Penis (tissue), 1 donor: ENCODE measurements around a stretch of chr9.

GRCh38 chr9:89448129-89448916 is 49.6 kb downstream of the SEMA4D start:
- PRO-cap, result no peak

GRCh38 chr9:89456908-89457481 is 40.9 kb downstream of the SEMA4D start:
- PRO-cap, result no peak

DNA sequence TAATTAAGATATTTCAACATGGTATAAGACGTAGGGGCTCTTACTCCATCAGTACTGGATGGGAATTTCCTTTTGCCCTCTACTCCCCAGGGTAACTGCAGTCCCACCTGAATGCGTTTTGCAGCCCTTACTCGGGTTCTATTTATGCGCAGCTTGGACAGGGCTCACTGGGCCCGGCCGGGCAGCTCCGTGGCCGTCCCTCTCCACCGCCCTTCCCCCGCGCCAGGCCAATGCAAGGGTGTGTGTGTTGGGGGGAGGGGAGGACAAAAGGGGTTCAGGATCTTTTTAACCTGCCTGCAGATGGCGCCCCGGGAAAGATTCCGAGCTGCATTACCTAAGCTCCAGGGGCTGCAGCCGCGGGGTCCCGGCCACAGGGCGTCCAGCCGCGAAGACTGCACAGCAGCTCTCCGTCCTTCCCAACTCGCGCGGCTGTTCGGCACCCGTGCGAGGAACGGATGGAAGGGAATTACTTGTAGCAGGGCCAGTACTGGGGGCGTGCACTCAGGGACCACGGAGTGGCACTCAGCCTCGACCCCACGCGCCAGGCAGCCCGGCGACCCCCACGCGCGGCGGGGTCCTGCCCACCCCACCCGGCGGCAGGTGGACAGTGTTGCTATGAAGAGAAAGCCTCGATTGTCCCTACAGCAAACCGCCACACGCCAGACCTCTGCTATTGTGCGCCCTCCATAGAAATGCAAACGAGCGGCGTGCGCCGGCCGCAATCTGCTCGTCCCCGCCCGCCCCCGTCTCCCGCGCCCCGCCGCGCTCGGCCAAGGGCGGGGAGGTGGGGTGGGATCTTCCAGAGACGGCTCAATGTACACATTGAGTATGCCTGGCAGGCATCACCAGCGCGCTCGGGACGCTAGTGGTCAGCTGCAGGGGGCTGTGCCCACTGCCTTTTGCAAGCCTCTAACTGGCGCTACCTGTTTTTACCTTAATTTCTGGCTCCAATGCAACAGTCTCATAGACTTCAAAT is 909 bp upstream of the GADD45G start:
- PRO-cap, result no peak

GRCh38 chr9:89617824-89618378 is 13.1 kb downstream of the GADD45G start:
- PRO-cap, result no peak

- PRO-cap, result no peak
Observed at GRCh38 chr9:89621332-89622104, 16.7 kb downstream of the GADD45G start.

DNA sequence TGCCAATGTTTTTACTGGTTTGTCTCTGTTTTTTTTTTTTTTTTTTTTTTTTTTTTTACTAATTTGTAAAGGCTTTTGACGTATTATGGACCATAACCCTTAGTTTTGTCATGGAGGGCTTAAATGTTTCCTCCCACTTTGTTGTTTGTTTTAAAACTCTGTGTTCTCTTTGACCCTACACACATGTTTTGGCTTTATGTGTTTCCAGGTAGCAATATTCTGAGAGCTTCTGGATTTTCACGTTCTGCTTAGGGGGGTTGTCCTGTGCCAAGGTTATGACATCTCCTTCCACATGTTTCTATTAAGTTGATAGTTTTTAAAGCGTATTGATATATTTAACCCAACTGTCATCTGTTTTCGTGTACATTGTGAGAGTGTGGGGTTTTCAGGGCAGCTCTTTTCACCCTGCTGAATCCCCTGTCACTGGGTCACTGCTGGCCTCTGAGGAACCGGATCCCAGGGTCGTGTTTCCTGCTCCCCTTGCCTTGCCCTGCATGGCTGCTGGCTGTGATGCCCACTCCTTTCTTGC is 49.6 kb downstream of the GADD45G start:
- PRO-cap, result no peak

- PRO-cap, result no peak
Observed at GRCh38 chr9:89661187-89661928, 56.5 kb downstream of the GADD45G start.

- PRO-cap, result no peak
Observed at GRCh38 chr9:89759491-89760115, 154.8 kb downstream of the GADD45G start.

- PRO-cap, result no peak
Observed at GRCh38 chr9:89778447-89778820, 173.6 kb downstream of the GADD45G start.

DNA sequence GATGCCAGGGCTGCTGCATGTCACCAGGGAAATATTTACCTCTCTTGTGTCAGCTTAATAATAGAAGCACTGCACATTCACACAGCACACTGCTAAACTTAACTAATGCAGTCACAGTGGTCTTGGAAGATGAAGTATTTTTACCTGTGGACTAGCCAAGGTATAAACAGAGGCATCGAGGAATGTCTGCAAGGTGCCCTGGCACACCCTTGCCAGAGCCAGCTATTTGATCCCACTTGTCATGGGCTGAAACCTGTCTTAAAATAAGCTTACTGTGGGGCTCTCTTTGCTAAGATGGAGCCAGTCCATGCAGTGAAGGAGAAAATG is 281.7 kb downstream of the GADD45G start:
- PRO-cap, result no peak

GRCh38 chr9:89941994-89942309 is 337.1 kb downstream of the GADD45G start:
- PRO-cap, result no peak

GRCh38 chr9:90827529-90828108 is 26.0 kb downstream of the SYK start:
- PRO-cap, result no peak

DNA sequence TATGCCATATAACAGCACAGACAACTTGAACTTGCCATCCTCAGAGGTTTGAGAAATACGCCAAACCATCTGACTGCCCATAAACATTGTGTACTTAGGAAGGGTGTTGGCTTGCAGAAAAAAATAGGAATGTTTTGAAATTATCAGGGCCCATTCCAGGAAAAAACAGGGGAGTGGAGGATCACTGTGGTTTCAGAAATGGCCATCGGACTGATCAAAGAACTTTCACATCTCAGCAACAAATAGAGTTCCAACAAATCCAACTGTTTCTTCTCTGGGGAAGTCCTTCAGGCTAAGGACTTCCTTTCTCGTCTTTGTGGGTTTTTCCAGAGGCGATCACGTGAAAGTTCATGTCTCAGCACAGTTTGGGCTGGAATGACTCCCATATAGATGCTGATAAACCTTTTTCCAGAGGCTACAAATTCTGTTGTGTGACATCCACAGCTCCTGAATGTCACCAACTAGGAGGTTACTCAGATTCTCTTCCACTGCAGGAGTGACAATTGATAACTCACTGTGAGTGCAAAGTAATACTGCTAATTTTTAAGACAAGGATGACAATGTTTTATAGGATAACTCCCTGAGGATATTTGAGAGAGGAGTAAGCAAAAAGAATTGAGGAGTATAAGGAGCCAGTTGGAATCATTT is 259.3 kb downstream of the SYK start:
- PRO-cap, result no peak

GRCh38 chr9:91230196-91230910 is 131.4 kb downstream of the AUH start:
- PRO-cap, result no peak

DNA sequence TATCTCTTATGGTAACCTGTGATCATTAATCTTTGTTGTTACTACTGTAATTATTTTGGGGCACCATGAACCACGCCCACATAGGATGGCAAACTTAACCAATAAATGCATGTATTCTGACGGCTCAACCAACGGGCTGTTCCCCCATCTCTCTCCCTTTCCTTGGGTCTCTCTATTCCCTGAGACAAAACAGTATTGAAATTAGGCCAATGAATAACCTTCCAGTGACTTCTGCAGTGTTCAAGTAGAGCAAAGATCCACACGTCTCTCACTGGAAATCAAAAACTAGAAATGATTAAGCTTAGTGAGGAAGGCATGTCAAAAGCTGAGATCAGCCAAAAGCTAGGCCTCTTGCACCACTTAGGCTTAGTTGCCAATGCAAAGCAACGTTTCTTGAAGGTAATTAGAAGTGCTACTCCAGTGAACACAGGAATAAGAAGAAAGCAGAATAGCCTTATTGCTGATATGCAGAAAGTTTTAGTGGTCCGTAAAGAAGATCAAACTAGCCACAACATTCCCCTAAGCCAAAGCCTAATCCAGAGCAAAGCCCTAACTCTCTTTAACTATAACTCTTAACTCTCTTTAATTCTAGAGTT is 68.6 kb downstream of the AUH start:
- PRO-cap, result no peak

DNA sequence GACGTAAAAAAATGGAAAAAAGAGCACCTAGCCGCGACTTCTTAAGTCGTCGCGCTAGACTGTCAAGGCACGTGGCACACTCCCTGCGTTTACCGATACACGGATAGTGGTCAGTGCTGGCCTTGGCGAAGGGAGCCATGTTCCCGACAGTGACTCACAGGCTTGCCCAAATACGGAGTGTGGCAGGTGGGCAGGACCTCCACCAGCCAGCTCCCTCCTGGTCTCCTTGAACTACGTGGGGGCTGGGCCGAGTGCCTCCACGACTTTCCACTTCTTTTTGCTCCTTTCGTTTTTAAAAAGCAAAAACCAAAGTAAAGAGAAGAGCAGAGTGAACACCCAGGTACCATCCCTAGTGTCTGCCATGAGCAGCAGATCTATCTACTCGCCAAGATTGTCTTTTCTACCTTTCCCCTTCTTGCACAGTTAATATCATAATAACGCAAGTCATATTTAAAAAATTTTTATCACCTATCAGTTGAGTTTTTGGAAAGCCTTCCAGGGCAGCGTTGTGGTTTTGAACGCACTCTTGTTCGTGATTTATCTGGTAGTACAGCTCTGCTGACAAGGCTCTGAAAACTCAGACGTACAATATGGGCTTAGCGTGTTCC is 1.4 kb upstream of the NFIL3 start:
- PRO-cap, result no peak

DNA sequence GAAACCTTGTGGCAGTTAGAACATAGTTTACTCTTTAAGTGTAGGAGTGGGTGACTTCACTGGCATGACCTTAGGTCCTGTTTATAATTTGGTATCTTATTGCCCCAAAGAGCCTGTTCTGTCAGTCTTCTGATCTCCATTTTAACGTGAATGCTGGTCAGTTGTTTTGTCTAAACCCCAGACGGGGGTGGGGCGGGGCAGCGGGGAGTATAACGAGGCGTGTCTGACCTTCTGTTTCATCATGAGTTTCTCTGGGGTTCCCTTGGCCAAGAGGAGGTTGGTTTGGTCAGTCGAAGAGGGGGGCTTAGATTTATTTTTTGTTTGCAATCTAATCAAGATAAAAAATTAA is 77.1 kb upstream of the NFIL3 start:
- PRO-cap, result no peak

DNA sequence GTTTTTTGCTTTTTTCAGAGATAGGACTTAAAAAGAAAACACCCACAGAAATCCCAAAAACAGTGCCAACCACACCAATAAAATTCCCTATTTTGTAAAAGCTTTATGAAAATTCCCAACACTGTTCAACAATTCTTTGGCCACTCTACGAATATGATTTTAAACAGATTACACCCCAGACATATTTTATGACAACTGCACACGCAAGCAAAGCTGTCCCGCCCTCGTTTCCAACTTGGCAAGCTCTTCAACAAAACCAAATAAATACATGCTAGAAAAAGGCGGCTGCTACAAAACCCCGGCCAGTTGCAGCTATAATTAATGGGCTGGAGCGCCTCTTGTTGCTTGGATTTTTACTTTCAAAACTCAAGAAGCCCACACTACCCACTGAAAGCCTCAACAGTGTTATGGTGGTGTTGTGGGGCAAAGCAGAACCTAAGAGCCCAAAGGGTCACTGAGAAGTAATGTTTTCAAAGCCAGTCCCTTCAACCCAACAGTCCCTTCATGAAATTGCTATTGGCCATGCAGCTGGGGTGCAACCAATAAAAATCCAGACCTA is 4.3 kb downstream of the ROR2 start:
- PRO-cap, result no peak

DNA sequence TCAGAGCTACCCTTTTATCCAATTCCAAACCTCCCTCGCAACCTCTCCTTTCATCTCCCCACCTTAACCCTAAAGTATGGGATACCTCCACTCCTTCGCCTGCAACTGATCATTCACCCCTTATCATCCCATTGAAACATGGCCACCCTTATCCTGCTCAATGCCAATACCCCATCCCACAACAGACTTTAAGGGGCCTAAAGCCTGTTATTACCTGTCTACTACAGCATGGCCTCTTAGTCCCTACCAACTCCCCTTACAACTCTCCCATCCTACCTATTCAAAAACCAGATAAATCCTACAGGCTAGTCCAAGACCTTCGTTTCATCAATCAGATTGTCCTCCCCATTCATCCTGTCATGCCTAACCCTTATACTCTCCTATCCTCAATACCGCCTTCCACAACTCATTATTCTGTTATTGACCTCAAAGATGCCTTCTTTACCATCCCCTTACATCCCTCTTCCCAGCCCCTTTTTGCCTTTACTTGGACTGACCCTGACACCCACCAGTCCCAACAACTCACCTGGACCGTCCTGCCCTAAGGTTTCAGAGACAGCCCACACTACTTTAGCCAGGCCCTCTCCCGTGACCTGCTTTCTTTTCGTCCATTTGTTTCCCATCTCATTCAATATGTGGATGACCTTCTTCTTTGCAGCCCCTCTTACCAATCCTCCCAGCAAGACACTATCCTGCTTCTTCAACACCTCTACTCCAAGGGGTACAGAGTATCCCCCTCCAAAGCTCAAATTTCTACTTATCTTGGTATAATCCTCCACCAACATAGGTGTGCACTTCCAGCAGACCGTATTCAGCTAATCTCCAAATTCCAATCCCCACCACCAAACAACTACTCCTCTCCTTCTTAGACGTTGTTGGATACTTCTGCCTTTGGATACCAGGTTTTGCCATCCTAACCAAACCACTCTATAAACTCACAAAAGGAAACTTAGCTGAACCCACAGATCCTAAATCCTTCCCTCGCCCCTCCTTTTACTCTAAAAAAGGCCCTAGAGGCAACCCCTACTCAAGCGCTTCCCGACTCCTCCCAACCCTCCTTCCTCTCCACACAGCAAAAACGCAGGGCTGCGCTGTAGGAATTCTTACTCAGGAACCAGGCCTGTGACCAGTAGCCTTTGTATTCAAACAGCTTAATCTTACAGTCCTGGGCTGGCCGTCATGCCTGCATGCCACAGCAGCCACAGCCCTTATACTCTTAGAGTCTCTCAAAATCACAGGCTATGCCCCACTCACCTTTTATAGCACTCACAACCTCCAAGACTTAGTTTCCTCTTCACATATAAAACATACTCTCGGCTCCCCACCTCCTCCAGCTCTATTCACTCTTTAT is 40.3 kb downstream of the SPTLC1 start:
- PRO-cap, result no peak

- PRO-cap, result no peak
Observed at GRCh38 chr9:92133808-92134657, 18.8 kb upstream of the SPTLC1 start.